Hematopoietic multipotent progenitor cell (in vitro differentiated cells): Measurements from ENCODE around the gene PDCD2.

GRCh38 chr6:170583885-170584986 lies at the start of gene PDCD2:
TSS of gene PDCD2 (minus strand) at chr6:170584637.
- CAGE, long polyA plus RNA = no peak